AG09319 (cell line): ENCODE measurements around a stretch of chr4.

DNA sequence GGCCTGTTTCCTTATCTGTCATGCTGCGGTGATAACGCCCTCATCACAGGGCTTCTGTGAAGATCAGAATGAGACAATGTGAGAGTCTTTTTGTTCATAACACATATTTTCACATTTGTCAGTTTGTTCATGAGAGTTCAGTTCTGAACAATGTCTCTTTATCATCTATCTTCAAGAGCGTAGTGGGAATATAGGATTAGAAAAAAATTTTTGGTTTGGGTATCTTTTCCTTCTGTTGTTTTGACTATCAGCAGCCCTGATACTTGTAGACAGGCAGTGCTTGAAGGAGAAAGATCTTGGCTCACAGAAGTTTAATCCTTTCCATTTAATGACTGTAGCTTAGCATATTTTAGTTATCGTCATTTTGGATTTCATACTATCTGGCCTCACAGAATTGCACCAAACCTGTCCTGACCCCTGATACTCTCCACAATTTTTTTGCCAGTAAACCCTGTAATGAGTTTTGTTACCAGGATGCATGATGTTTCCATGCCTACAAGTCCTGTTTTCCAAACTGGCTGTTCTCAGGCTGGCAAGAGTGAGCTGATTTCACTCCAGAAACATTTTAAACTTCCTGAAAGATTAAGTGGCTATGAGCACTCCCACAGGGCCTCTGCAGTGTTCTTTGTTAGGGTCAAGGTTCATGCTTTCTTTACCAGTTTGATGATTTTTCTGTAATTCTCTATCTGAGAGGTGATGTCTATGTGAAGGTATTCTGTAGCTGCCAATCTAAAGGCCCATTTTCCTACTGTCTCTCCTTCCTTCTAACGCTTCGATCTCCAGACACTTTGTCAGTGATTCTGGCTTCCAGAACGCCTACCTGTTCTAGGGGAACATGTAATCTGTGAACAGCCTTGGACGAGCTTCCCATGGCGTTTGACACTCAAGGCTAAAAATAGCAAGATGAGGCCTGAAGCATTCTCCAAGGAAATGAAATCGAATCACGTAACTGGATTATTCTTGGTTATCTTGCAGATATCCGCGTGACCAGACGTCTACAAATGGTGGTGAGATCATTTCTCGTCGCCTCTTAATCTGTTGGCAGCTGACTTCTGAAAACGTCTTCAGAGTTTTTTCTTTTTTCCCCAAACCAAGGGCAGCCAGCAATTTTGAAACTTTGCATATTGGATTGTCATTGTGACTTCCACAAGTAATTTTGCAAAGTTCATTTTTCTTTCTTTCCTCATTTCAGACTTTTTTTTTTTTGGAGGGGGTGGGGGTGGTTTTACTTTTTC is 31.7 kb upstream of the PDLIM3 start:
- RRBS, result no CpG with 5 or more reads among the region's 17 CpGs

DNA sequence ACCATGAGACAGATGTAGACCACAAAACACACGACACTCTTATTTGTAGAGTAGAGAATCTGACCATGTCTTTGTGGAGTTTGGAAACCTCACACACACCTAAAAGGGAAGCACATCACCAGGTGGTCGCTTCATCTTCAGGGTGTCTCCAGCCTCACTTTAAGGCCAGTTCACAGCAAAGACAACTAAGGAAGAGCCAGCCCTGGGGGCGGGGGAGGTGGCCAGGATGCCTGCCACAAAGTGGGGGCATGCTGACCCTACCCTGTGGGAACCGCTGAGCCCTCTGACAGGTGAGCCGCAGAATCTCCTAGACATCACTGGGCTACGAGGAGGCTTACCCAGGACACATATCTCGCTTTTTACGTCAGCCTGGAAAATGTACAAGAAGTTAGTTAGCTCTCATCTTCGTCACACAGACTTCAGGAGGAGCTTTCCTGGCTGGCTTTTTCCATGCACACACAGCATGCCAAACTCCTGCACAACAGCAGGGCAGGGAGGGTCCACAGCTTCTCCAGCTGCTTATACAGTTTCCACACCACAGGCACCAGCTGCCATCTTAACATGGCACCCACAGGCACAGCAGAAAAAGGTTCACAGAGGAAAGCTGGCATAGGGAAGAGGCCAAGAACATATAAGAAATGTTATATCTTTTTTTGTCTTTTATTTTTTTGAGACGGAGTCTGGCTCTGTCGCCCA is 64.5 kb upstream of the PDLIM3 start:
- RRBS, result no CpG with 5 or more reads among the region's 11 CpGs

DNA sequence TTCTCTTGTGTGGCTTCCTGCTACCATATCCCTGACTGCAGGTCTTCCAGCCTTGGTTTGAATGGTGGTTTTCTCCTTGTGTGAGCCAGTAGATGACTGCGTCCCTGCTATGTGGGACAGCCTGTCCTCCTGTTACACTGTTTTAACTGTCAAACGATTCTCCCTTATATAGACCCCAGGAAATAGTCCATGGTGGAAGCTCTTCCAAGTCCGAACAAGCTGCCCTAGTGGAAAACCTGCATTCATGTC is 126.2 kb upstream of the PDLIM3 start:
- RRBS, result no CpG with 5 or more reads among the region's 3 CpGs

GRCh38 chr4:185695847-185696176 is 116.2 kb downstream of the SORBS2 start:
- RRBS, result no CpG with 5 or more reads among the region's 7 CpGs

- RRBS, result no CpG with 5 or more reads among the region's 5 CpGs
Measured at GRCh38 chr4:185773952-185774339, 38.0 kb downstream of the SORBS2 start.

GRCh38 chr4:185814753-185815060 is 2.7 kb upstream of the SORBS2 start:
- RRBS, result no CpG with 5 or more reads among the region's 7 CpGs

DNA sequence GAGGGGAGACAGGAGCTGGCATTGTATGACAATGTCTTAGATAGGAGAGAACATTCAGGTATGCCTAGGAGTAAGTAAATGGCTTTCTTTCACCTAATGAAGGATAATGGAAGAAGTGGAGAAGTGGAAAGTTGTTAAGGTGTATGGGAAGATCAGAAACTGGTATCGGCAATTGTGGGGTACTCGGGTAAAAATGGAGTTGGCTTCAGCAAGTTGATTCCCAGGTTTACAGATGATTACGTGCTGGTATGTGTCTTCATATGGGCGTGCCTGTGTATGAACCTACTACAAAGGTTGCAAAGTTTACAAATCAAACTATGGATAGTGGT is 674 bp downstream of the TLR3 start:
- RRBS, result no CpG with 5 or more reads among the region's 4 CpGs

- RRBS, result no CpG with 5 or more reads among the region's 26 CpGs
Measured at GRCh38 chr4:186081099-186082056, 12.4 kb downstream of the TLR3 start.

- RRBS, result no CpG with 5 or more reads among the region's 3 CpGs
Measured at GRCh38 chr4:186132944-186133143, 58.5 kb upstream of the CYP4V2 start.

GRCh38 chr4:186192132-186192849 is 924 bp downstream of the CYP4V2 start:
- RRBS, result no CpG with 5 or more reads among the region's 20 CpGs

GRCh38 chr4:186205122-186205562 is 13.8 kb downstream of the CYP4V2 start:
- RRBS, result no CpG with 5 or more reads among the region's 9 CpGs

GRCh38 chr4:186622498-186623768 is 67.6 kb upstream of the MTNR1A start:
- RRBS, result no CpG with 5 or more reads among the region's 15 CpGs

- RRBS, result no CpG with 5 or more reads among the region's 3 CpGs
Measured at GRCh38 chr4:186735941-186736289, 12.3 kb upstream of the FAT1 start.

DNA sequence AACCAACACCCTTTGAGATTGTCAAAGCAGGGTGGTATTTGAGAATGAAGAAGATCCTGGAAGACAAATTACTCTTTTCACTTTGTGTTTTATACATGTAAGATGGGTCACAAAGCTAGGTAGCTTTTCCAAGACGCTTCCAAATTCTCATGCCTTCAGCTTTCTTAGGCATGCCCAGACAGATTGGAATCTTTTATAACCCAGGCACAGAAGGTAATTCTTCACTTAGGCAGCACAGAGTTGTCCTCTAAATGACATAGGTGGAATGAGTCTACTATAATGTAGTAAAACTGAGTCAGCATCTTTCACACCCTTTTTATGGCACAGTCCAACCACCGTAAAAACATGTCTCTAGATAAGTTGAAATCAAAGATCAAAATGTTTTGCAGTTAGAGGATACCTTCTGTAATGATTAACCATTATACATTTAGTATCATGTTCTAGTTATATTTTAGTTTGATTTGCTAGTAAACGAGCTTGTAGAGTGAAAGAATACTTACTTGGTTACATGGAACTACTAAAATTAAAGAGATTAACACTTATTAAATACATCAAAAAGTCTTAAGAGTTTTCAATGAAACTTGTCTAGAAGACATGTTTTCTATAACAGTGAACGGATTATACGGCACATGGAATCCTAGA is 128.4 kb upstream of the FAT1 start:
- RRBS, result no CpG with 5 or more reads among the region's 5 CpGs

- RRBS, result no CpG with 5 or more reads among the region's 2 CpGs
Measured at GRCh38 chr4:187241628-187241949, 517.9 kb upstream of the FAT1 start.

DNA sequence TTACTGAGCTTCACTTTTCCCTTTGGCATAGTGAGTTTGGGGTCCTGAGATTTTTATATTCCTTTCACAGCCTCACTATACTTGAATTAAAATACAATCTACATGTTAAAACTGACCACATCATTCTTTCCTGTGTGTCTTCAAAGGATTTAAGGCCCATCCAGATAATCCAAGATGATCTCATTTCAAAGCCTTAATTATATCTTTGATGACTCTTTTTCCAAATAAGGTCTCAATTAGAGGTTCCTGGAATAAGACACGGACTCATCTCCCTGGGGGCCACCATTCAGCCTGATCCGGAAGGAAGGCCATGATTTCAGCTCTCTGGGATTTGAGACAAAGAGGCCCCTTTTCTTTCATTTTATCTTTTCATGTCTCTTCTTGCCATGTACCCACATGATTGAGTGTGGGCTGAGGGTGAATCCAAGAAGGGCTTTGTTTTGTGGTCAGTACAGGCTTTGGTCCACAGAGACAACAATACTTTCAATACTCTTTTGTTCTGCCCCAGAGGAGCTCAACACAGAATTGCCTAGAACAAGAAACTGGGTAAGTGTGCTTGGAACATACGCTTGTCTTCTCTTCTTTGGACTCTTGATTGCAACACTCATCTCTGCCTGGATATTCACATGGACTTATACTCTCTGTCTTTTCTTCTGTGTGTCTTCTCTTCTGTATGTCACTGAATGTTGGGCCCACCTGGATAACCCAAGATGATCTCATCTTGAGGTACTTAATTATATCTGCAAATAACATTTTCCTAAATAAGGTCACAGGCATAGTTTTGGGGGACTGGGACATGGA is 261.2 kb downstream of the TRIML1 start:
- RRBS, result no CpG with 5 or more reads among the region's 3 CpGs